Tongue (tissue), 2 donors: ENCODE data around the gene PLPPR1.

GRCh38 chr9:97602020-97602764 lies 31.0 kb downstream of the TSTD2 start:
- RAMPAGE, long total RNA = no peak

DNA sequence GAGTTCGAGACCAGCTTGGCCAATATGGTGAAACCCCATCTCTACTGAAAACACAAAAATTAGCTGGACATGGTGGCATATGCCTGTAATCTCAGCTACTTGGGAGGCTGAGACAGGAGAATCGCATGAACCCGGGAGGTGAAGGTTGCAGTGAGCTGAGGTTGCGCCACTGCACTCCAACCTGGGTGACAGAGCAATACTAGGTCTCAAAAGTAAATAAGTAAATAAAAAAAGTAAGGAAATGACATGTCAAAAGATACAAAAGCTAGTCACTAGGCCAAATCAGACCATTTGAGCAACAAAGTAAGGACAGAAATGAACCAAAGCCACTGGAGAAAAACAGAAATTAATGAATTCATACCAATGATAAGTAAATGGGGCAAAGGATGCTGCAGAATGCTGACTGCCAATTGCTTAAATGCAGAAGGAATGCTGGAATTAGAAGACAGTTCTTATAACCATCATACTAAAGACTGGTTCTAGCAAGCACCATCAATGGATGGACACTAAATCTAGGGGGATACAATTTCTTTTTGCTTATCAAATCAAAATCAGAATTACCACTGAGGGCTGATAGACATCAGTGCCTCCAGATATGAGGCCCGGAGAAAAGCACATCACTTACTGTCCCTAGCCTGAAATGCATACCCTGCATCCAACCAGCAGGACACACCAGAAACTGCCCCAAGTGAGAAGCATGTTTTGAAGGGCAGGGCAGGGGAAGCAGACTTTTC lies 18.8 kb downstream of the XPA start:
- RAMPAGE, long total RNA = no peak

DNA sequence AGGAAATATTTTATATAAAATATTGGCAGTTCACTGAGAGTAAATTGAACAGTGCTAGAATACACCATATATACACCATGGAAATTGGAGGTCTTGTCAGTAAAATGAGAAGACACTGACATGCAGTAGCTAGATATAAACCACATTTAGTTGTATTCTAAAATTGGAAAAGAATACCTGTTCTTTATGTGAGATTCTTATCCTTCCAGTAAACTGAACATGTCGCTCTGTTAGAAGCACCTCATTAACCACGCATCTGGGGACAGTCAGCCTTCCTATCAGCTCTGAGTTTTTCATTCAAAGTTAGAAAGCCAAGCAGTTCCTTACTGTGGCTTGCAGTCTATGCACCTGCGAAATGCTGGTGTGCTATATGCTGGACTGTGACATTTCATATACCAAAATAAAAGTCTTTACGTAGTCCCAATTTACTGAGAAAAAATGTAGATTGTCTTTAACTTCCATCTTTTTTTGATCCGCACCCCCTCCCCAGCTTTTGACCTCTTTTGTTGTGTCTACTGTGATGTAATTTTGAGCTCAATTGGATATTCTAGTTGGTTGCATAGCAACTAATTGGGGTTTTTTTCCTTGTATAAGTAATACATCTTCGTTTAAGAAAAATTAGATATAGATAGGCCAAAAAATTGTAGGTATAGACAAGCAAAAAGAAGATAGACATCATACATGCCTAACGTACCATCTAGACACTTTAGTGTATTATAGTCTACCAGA lies 4.4 kb downstream of the ANP32B start:
- RAMPAGE, long total RNA = no peak

DNA sequence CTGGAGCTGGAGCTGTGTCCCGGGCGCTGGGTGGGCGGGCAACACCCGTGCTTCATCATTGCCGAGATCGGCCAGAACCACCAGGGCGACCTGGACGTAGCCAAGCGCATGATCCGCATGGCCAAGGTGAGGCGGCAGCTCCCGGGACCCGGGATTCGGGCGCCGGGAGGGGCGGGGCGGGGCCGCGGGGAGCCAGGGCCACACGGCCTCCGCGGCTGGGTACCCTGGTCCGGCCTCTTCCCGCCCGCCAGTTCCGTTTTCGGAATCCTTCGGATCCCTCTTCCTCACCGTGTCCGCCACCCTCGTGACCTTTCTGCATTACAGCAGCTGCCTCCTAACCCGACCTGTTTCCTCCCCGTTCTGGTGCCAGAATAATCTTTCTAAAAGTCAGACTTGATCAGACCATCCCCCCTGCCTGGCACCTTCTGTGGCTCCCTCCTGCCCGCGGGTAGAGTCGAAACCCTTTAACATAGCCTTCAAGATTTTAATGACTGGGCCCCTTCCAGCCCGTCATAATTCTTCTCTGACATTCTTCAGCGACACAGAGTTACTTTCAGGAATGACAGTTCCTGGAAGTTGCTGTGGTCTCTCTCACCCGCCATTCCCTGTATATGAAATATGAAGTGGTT lies 397 bp downstream of the NANS start:
- RAMPAGE, long total RNA = no peak

DNA sequence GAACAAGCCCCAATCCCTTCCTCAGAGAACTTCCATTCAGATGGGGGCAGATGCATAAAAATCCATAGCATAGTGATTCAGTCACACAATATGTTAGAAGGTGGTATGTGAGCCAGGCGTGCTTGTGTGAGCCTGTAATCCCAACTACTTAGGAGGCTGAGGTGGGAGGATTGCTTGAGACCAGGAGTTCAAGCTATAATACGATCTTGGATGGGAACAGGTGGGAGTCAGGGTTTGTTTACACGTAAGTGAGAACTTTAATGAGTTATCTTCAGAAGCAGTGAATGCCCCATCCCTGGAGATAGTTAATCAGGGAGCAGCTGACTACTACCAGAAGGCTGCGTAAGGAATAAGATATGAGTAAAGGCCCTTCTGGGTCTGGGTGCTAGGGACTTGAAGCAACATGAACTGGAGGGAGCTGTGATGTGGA lies 27.2 kb downstream of the NANS start:
- RAMPAGE, long total RNA = no peak

DNA sequence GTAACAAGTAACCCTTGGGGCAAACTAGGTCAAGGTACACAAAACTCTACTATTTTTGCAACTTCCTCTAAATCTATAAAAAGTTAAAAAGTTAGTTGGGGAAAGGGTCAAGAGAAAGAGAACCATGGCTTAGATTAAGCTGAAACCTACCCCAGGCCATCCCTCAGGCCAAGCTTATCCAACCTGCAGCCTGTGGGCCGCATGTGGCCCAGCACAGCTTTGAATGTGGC lies 11.0 kb downstream of the TRIM14 start:
- RAMPAGE, long total RNA = no peak

DNA sequence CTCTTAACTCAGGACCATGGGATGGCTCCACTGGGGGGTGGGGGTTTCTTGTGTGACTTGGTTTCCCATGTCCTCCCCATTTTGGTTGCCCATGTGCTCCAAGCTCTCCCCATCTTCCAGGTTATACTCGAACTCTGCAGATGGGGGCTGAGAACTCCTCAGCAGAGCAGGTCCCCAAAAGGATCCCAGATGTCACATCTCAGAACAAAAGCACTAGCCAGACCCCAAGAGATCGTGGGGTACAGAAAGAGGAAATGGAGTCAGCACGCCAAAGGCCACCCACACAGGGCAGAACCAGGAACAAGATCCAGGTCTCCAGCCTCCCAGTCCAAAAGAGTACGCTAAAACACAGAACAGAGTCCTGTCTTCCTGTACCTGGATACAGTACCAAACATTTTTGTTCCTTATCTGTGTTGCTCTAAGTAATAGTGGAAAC lies 15.9 kb downstream of the CORO2A start:
- RAMPAGE, long total RNA = no peak

DNA sequence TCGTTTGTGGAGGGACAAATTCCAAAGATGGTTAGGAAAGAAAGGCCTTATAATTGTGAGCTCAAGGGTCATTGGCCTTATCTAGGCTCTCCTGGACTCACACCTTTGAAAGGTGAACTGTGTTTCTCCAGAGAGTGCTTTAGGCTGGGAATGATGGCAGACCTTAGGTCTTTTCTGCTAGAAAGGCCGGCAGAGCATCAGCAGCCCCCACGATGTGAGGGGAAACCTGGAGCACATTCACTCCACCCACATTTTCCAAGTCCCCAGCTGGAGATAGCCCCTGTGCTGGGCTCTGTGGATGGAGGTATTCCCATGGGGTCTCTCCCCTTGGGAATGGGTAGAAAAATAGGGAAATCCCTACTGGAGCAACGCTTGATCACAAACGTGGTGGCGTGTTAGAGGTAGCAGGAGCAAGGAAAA lies 15.4 kb downstream of the CORO2A start:
- RAMPAGE, long total RNA = no peak

- RAMPAGE, long total RNA = no peak
Observed at GRCh38 chr9:98753808-98754186, 42.6 kb downstream of the ANKS6 start.

GRCh38 chr9:98781938-98782387 lies 14.4 kb downstream of the ANKS6 start:
- RAMPAGE, long total RNA = no peak

- RAMPAGE, long total RNA = no peak
Observed at GRCh38 chr9:98882242-98882744, 61.4 kb upstream of the COL15A1 start.

GRCh38 chr9:98974803-98975325 lies 31.2 kb downstream of the COL15A1 start:
- RAMPAGE, long total RNA = no peak

DNA sequence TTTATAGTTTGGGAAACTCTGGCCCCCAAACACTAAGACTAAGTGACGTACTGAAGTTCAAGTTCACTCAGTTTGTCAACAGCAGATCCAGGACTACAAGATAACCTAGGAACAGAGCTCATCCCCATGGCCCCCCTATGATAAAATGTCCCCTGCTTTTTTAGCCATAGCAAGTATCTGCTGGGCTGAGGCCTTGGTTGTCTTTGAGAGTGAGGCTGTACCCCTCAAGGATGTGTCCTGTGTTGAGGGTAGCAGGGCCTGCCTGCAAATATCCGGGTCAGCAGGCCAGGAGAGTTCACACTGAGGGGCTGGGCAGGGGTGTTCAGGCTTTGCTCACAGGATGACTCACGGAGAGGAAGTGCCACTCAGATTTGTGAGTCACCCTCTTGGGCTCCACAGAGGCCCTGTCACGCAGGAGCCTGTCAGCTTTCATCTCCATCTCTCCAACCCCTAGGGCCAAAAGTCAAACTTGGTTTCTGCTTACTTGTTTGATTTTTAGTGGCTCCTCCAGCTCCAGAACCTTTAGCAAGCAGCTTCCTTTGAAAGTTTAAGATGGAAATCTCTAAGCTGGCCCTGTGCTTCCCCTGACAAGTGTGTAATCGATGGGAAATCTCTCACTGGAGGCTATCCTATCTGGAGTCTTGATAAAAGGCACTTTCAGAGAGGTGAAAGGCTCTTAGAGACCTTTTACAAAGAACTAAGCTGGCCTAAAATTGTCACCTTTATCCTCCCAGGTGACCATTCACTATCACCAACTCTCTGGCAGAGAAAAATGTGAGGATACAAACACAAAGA lies 211.5 kb downstream of the SEC61B start:
- RAMPAGE, long total RNA = no peak

GRCh38 chr9:99931310-99931918 lies 25.0 kb downstream of the STX17 start:
- RAMPAGE, long total RNA = no peak

GRCh38 chr9:99999897-100000471 lies 93.5 kb downstream of the STX17 start:
- RAMPAGE, long total RNA = no peak

DNA sequence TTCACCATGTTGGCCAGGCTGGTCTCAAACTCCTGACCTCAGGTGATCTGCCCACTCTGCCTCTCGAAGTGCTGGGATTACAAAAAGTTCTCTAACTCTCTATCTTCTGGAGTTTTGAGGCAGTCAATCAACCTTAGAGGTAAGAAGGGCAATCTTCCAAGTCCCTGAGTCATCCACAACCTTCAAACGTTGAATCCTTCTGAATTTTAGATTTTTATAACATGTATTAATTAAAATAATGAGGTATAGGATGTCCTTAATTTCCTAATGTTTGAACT lies 26.1 kb downstream of the ERP44 start:
- RAMPAGE, long total RNA = no peak

DNA sequence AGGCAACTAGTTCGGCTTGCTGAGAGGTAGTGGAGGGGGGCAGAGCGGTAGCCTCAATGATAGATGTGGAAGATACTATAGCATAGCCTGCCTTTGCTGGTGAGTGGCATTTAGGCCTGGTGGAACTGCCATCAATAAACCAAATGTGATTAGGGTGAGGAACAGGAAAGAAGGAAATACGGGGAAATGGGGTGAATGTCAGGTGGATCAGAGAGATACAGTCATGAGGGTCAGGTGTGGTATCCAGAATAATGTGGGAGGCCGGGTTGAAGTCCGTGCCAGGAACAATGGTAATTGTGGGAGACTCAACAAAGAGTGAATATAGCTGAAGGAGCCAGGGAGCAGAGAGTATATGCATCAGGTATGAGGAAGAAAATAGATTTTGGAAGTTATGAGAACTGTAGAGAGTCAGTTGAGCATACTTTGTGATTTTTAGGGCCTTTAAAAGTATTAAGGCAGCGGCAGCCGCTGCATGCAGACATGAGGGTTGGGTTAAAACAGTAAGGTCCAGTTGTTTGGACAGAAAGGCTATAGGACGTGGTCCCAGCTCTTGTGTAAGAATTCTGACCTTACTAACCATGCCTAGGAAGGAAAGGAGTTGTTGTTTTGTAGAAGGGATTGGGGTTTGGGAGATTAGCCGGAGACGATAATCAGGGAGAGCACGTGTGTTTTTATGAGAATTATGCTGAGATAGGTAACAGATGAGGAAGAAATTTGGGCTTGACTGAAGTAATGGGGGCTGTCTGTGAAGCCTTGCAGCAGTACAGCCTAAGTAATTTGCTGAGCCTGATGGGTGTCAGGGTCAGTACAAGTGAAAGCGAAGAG lies 43.5 kb downstream of the INVS start:
- RAMPAGE, long total RNA = no peak

- RAMPAGE, long total RNA = no peak
Observed at GRCh38 chr9:100473226-100473879, 404 bp downstream of the TMEFF1 start.

DNA sequence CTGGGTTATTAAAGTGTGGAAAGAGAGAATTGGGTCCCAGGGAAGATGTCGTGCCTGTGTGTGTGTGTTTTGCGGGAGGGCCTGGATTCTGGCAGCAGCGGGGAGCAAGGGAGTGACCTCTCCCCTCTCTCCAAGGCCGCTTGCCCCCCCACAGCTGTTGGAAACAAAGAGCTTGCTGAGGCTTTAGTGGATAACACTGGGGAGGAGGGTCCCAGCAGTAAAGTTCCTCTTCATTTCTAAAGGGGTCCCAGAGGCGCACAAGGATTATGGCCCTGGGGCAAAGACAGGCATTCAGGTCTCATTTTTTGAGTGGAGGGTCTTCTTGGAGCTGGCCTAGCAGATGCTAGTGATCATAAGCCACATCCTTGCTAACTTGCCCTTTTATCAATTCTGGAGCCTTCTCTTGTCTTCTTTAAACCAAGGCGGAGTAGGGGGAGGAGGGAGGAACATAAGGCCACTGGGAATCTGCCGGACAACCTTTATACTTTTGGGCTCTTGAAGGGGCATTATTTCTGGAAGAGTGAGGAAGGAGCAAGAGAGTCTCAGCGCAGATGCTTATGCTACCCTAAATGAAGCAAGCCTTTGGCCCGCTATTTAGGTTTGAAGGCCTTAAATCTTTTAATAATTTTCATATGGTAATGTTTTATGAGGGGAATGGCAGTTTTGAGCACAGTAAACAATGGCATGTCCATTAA lies 1.9 kb downstream of the TMEFF1 start:
- RAMPAGE, long total RNA = no peak

DNA sequence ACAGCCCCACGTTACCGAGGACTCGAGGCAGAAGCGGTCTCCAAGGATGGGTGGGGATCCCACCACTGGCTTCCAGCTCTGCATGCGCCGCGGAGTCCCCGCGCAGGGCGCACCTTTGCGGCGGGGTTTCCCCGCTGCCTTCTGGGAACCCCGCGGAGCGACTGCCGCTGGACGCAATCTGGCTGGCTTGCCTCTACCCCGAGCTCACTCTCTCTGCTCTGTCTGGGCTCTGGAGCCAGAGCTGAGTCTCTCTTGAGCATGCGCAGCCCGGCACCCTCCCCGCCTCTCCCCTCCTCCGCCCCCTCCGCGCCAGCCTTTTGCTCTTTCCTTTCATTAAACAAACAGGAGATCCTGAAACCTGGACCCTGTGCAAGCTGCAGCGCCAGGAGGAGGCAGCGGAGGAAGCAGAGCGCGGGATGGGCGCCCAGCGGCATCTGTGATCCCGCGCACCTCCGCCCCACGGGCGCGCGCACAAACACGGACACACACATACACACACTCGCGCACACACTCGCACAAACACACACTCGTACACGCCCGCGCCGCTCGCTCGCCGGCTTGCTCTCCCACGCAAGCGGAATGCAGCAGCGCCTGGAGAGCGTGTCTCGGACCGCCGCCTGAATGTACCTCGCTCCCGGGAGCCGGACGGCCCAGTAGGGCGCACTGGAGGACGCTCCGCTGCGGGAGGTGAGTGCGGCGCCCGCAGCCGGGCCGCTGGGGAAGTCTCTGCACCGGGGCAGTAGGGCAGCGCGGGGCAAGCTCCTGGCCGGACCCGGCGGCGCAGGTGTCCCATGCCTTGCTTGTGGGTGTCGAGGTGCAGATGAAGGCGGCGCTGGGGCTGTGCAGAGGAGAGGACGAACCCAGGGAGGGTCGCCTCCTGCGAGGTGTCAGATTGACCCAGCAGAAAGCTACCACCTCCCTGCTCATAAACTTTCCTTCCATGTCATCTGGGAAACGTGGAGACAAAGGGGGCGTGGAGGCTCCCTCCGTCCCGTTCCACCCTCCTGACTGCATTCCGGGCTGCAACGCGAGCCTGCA lies at the start of gene PLPPR1:
Gene PLPPR1, plus strand, starts transcription at position 312 of the 1,038 bp plus-strand sequence.
- RAMPAGE, long total RNA = no peak